SP-49 (cell line): ENCODE measurements around a stretch of chr10.

DNA sequence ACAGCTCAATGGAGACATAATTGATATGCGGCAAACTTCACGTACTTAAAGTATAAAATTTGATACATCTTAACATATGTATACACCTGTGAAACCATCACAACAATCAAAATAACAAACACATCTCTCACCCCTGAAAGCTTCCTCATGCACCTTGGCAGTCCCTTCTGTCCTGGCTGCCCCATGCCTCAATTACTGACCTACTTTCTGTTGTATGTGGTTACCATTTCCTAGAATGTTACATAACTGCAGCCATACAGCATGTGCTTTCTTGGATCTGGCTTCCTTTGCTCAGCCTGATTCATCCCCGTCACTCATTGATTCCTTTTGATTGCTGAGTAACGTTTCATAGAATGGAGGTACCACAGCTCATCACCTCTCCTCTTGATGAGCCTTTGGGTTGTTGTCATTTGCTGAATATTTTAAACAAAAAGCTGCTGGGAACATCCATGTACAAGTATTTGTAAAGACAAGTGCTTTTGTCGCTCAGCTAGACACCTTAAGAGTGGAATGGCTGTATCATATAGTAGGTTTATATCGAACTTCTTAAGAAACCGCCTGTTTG lies 165.4 kb downstream of the CELF2 start:
- PRO-cap, result no peak

DNA sequence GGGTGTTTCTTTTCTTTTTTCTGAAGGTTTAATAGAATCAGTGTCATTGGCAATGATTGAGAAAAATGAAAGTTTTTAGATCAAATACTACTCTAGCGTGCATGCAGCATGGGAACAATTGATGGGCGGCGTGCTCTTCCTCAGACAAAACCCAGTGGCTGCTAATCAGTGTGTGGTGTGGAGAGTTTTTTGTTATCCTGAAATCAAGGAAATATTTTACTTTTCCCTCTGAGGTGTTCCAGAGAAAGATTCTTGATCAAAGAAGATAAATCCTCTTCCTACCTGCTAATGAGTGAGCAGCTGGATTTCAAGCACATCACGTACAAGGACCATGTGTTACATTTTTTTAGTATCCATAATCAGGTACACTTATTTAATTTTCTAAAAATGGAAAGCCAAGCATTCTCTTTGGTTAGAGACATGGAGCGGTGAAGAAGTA lies 185.4 kb downstream of the CELF2 start:
- PRO-cap, result no peak

DNA sequence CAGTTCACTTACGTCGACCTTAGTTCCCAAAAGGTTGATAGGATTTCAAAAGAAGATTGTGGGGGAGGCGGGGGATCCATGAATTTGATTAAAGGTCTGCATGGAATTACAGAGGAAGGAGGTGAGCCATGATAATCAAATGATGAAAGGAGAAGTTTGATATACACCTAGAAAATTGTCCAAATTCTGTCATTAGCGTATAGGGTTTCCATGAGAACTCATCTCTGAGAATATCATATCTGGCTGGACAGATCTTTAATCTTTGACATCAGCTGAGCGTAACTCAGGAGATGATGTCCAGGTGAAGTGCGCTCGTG lies 206.7 kb downstream of the CELF2 start:
- PRO-cap, result no peak

- PRO-cap, result no peak
These were observed 215.9 kb downstream of the CELF2 start for GRCh38 chr10:11233493-11234126.

DNA sequence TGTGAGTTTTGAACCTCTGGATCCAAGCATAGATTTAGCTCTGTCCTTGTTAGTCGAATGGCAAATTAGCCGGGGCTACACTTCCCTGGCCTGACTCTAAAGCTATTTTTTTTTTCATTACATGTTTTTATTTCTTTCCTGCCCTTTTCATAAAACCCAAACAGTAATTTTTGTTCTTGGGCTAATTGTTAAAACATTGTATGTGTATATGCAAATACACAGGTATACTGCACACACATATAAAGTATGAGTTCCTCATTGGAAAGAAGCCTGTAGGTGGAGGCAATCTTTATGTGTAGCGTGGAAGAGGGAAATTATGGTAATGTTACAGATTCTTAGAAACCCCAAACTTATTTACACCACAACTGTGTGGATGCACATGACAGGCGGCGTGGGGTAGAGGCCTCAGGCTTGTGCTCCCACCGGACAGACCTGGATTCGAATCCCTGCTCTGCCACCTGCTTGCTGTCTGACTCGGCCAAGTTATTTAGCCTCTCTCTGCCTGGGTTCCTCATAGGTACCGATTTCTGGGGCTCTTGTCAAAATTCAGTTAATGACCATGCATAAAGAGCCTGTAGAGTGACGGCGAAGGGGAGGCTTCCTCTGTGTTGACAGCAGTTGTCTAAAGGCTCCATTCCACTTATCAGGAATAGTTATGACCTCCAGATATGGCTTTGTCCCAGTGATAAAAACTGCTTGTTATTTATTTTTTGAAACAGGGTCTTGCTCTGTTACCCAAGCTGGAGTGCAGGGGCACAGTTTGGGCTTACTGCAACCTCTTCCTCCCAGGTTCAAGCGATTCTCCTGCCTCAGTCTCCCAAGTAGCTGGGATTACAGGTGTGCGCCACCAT lies 223.1 kb downstream of the CELF2 start:
- PRO-cap, result no peak

DNA sequence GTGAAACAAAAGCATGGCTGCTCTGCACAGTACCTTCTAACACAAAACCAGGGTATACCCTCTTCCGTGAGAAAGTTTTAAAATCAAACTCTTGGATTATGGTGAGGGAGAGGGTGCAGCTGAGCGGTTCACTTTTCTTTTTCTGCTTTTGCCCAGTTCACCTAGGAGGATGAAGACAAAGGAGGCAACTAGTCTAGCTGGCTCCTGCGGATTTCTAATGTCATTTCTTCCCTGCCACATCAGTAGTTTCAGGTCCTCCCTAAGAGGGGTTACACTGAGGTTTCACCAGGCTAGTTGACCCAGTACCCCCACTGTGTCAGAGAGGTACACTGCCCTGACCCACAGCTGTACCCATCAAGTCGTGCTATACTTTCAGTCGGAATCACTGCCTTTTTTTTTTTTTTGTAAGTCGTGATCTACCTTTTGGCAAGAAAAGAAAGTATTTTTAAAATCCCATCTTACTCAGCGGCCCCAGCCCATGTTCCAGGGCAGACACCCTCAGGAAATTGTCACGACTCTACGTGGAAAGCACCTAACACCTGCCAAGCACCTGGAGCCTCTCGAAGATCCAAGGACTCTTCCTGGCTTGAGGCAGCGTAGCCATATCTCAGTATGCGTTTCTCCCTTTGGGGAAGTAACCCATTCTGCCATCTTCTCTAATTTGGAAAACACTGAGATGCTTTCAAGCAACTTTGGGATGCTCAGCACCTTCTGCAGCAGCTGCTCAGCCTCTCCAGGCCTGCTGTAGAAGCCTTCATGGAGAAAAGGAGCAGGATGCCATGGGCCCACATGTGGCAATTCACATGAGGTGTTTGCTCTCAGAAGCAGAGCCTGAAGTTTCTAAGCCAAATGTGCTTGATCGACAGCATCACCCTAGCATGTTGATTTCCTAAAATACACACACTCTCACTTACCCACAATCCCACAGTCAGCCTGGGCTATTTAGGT lies 243.6 kb downstream of the CELF2 start:
- PRO-cap, result no peak

DNA sequence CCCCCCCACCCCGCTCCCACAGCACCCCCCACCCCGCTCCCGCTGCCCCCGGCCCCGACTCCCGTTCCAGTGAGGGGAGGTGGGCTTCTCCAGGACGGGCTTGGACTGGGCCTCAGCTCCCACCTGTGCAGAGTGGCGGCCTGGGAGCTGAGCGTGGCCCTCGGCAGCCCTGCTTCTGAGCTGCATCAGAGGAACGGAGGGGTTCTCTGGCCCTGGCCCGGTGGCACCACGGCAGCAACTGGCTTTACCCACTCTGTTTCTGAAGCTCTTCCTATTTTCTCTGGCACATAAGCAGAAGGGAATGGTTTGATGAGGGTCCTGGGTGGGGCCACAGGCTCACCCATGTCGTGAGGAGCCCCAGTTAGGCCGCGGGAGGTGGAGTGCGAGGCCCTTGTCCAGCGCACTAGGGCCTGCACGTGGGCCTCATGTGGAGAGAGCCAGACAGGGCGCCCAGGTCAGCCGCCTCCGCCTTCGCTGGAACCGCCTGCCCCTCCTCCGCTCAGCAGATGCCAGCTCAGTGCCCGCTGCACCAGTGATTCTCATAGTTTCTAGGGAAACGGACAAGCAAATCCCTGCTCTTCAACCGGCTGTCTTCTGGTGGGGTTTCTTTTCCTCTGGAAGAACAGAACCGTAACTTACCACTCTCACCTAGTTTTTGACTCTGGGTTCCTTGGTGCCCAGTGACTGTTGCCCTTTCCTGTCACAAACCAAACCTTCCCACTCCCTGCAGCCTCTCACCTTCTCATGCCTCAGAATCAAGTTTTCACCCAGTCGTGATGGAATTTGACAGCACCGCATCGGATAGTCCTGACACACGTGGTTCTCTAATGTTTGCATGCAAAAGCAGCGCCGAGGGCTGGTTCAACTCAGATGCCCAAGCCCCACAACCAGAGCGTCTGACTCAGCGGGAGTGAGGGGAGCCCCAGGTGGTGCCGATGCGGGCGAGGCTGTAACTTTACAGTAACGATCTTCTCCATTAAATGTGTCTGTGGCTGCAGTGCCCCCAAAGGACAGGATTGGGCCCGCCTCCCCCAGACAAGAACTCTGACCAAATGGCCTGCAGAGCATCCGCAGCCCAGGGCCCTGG lies 284.2 kb downstream of the CELF2 start:
- PRO-cap, result no peak

GRCh38 chr10:11463076-11464065 lies 148.1 kb downstream of the USP6NL start:
- PRO-cap, result no peak

DNA sequence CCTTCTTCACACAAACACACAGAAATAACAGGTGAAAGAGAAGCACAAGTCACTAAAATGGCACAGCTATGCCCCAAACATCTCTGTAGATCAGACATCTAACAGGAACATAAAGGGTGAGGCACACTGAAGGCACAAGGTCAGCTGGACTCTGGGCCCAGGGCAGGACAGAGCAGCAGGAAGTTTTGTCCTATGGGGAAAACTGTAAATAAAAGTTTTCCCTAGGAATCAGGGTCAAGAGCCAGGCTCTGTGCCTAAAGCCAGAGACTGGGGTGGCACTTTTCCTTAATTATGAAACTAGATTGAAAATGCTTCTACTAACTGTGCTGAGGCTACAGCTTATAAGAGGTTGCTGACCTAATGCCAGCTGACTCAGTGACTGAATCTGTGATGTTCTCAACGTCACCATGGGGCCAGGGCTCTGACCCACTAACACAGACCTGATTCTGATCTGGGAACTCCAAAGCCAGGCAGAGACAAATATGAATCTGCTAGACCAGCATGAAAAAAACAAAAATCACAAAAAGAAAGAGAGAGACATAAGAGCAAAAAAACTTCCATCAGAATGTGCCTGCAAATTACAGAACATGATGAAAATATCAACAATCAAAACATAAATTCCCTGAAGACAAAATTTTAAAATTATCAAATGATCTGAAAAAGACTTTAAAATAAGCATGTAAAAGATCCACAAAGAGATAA lies 16.2 kb downstream of the USP6NL start:
- PRO-cap, result no peak

DNA sequence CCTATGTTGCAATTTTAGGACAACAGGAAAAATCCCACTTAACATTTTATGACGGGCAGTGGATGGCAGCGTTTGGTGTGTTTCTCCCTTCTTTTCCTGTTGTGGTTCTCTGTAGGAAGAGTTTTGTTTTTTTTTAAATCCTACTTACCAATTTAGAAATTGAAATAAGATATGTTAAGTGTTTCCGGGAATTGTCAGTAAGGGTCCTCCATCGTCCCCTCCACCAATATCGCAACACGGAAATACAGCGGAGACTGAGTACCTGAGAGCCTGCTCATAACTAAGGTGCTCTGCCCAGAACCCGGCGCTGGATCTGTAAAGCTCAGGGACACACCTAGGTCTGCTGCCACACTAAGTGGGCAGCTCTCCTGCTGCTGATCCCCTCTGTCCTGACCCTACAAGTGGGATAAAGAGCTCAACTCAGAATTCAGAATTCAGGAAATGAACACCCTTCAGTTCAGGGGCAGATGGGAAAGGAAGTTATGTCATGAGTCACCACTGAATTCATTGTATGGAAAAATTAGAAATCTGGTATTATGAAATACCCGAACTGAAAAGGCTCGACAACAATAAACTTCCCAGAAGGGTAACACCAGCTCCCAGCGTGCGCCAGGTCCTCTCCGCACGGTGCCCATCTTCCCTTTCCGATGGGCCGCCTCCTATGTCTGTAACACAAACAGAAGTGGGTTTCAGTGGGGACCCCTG lies 9.1 kb upstream of the PROSER2 start:
- PRO-cap, result no peak

DNA sequence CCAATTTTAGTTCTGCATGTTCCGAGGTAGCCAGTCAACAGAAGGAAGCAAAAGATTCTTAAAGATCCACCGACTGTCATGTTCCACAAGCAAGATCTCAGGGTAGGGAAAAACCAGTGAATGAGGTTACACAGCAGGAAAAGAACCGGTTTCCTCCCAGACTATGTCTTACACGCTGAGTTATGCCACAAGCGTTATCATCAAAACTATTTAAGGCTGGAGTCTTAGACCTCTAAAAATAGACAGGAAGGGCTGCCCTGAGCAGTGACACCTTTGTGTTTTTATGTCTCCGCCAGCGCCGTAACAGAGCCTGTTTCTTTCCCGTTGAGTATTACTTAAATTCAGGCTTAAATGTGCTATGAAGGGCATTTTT lies 48.3 kb downstream of the PROSER2 start:
- PRO-cap, result no peak

DNA sequence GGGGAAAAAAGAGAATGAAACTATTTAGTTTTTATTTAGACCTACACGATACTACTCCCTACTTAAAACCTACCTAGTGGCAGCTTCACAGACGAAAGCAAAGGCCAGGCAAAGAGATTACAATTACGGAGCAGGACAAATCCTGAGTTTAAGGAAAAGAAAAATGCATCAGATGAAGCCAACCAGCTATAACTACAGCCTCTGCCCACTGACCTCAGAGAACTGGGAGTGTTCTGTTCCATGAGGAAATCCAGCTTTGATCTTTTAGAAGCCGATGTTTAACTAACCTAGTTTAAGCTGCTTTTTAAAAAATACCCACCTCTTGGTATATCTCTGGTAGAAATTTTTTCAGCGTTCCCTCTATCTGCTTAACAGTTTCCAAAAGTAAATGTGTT lies 3.0 kb upstream of the UPF2 start:
- PRO-cap, result no peak

DNA sequence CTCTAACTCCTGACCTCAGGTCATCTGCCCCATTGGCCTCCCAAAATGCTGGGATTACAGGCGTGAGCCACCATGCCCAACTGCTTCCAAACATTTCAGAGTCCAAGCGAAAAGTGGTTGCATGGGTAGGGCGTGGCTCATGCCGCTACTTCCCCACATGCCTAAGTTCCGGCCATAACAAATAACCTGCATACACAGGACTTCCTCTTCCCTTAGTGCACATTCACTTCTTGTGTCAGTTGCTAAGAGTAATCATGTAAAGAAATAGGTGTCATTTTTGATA lies 11.4 kb upstream of the UPF2 start:
- PRO-cap, result no peak

DNA sequence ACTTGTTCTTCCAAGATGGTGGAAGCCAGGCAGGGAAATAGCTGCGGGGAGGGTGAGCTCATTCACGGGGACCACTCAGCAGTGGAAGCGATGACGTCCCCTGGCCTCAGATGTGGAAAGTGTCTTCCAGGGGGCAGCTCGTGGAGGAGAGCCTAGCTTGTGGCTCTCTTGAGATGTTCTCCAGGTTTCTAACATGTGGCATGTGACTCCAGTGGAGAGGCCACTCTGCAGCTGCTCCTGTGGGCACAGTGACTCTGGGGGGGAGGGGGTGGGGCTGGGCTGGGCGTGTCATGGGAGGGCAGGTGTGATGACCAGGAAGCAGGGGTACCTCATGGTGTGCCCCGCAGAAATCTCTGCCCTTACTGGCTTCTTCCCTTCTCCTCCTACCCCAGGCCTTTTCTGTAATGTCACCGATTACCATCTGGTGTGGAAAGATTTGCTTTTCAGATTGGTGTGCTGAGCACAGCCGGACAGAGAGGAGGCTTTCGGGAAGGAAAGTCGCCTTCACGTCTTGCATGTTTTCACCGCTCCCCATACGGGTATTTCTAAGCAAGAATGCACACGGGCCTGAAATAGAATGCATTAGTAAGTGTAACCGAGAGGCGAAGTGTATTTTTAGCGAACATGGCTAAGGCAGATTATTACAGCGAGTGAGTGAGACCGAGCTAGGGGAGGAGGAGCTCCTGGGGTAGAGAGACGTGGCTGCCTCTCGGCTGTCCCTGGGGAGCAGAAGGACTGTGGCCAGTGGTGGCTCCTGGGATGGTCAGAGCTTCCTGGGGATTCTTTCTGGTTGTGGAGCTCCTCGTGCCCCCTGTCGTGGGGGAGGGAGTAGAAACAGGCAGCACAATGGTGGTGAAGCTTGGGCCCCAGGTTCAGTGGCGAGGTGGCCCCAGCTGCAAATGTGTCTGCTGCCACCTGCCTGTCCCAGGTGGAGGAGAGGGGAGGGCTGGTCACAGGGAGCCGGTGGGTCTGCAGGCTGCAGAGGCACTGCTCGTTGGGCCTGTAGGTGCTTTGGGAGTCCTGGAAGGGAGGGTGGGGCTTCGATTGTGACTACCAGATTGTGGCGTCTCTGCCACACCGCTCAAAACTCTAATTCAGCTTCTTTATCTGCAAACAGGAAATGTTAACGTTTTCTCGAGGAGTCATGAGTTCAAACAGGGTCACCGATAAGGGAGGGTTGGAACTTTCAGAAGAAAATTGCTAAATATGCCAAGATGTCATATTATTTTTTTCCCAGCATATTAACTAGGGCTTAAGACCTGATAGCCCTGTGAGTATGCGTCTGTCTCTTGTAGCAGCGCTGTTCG lies 135.7 kb downstream of the CAMK1D start:
- PRO-cap, result bidirectional peak, plus-strand start at position 291 of the sequence, minus-strand start at position 113 of the sequence; bidirectional peak, plus-strand start at position 636 of the sequence, minus-strand start at position 403 of the sequence

GRCh38 chr10:12489628-12490157 lies 140.3 kb downstream of the CAMK1D start:
- PRO-cap, result no peak

DNA sequence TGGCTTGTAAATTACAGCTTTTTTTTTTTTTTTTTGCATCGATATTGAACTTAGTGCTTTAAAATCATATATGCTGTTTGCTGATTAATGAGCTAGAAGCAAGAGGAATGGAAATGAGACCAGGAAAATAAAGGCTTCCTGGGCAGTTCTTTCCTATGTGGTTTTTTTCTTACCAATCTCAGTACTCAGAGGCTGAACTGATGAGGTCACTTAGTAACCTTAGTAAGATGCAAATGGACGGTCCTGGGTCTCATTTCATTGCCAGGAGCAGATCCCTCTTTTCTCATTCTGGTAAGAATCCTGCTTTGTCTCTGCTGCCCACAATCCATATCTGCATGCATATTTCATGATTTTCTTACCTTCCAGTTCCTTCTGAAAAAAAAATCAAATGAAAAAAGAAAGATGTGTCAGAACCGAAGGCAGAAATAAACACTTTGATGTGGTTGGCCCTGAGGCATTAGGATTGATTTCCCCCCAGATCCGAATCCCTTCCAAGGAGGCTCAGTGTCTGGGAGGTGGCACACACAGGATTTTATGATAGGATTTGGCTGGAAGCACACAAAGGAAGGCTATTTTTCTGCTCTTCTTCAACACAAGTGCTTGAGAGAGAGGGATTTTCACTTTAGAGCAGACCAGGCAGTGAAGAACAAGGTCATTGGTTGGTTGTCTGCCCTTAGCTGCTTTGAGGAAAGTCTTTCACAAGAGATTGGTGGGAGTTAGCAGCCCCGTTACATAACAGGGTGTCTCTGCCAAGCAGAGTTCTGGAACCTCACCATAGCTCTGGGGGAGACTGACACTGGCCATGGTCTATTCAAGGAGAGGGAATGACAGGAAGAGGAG lies 149.9 kb downstream of the CAMK1D start:
- PRO-cap, result no peak

DNA sequence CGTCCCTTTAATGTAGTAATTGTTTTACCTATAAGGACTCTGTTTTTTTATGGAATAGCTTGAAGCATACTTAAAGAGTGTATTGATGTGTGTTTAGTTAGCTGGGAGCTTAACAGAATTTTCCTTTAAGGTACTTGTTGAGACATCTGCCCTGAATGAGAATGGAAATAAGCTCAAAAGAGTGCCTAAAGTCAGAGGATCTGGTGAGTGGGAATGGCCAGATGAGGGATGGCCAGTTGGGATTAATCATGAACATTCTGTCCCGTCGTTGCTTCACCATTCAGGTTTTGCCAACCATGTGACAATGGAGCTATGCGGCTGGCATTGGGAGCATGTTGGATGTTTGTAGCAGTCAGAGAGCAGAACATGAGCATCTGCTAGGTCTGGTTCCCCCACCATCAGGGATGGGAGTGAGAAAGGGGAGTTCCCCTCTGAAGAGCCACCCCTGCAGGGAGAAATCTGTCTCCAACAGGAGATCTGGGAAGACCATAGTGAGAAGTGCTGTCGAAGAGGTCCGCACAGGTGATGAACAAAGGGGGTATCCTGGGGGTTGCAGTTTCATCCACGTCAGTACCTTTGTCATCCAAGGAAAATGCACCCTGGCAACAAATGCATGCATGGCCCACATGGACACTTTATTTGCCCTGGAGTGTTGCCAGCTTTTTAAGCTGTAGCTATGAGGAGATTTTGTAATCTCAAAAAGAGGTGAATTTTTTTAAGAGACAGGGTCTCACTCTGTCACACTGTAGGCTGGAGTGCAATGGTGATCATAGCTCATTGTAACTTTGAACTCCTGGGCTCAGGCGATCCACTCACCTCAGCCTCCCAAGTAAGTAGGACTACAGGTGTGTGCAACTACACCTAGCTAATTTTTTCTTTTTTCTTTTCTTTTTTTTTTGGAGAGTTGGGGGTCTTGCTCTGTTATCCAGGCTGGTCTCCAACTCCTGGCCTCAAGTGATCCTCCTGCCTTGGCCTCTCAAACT lies 190.2 kb downstream of the CAMK1D start:
- PRO-cap, result no peak

DNA sequence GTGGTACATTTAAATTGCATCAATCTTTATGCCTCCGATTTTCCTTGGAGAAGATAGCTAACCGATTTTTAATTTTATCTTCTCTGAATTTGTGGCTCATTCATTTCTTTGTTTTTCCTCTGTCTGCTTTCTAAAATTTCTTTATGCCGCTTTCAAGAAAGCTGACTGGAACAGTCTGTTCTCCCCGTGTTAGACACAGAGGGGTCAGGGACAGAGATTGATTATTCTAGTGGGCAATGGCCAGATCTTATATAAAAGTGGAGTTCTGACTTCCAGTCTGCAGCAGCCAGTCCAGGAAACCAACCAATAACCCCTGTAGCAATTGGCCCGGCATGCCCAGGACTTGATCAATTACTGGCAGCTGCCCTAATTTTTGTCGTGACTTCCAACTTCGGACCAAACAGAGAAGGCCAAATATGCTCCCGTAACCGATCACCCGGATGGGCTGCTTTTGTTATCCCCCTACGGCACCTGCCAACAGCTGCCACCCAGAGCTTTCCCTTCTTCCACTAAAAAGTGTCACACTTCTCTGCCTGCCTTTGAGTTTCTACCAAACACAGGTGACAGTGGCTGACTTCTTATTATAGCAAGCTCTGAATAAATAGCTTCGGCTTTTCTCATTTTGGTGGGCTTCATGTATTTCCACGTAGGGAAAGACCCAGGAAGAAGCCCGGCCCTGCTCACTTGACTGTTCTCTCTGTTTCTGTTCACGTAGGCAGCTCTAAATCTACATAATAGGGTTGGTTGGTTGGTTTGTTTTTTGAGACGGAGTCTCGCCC lies 241.8 kb downstream of the CAMK1D start:
- PRO-cap, result no peak

- PRO-cap, result no peak
These were observed 249.8 kb downstream of the CAMK1D start for GRCh38 chr10:12598910-12599690.

DNA sequence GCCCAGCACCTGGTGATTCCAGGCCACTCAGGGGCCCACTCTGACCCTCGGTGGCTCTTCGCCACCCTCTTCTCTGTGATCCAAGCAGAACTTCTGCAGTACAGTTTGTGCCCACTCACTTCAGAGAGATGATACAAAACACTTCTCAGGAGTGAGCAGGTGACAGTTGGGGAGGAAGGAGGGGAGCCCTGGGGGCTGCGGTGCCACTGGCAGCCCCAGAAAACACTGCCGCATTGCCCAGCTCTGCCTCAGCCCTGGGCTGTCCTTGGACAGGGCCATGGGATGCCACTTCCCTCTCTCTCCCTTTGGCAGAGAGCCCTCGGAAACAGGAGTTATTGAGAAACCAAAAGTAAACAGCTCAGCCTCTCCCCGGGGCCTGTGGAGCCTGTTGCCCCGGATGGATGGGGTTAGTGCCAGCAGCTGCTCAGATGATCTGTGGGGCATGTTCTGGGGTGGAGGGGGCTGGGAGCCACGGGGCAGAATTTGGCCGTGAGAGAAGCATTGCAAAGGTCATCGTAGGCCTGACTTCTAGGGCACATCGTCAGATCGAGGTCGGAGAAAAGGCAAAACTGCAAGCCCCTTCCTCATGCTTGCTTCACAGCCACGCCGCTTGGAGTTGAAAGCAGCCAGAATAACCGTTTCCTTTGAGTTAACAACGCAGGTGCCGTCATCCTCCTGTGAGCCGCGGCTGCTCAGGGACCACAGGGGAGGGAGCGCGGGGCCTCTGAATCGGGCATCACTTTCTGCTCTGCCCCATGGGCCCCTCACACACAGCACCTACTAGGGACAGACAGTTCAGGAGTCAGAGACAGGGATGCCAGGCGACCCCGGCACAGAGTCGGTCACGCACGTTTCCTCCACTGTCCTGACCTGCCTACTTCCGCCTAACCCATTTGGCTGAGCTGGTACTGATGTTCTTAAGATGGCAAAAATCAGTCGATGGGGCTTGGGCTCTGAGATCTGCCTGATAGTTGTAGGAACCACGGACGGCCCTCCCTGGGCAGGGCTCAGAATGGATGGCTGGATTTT lies 256.5 kb downstream of the CAMK1D start:
- PRO-cap, result no peak